ENCODE data around the gene SRSF6.

GRCh38 chr20:41249338-41250135 lies 68.0 kb downstream of the ZHX3 start:
- PRO-cap: no peak
- RAMPAGE, long total RNA, 4 experiments: no peak in any of the 4 experiments

DNA sequence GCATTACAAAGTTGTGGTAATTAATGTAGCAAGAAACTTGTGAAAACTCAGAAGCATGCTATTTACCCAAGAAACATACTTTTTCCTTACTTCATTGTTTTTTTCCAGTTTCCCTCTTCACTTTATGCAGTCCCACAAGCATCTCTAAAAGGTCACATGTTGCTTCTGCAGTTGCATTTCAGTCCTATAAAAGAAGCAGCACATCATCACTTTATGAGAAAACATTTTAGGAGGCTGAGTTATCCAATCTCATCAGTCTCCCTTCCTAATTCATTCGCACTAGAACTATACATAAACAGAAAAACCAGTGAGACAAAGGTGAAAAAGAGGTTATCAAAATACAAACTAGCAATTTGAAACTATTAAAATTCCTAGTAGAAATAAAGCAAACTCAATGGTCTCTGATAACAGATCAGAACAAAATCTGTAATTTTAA lies 48.6 kb downstream of the ZHX3 start:
- PRO-cap: no peak
- RAMPAGE, long total RNA, 4 experiments: start-site peak on the minus strand in 1 of 4 experiments, centred at position 202 of the sequence, 7 reads per replicate

GRCh38 chr20:41317814-41318597 lies 475 bp upstream of the ZHX3 start:
- PRO-cap: bidirectional peak, plus-strand start at chr20:41317931, minus-strand start at chr20:41317645; unidirectional peak, minus-strand start at chr20:41318314
- RAMPAGE, long total RNA, 4 experiments: no peak in any of the 4 experiments

DNA sequence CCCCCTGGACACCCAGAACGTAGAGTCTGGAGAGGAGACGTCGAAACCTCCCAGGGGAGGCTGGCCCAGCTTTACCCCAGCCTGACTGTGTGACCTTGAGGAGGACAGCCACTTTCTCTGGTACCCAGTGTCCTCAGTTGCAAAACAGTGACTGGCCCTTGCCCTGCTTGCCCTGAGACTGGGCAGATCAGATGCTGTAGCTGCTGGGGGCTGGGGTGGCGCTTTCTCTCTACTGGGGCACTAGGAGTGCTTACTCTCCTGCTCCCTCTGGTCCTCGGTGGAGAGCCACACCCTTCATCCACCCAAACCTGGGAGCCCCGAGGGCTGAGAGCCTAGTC lies 538 bp downstream of the LPIN3 start:
- PRO-cap: unidirectional peak, minus-strand start at position 174 of the sequence; unidirectional peak, minus-strand start at position 279 of the sequence
- RAMPAGE, long total RNA, 4 experiments: no peak in any of the 4 experiments

DNA sequence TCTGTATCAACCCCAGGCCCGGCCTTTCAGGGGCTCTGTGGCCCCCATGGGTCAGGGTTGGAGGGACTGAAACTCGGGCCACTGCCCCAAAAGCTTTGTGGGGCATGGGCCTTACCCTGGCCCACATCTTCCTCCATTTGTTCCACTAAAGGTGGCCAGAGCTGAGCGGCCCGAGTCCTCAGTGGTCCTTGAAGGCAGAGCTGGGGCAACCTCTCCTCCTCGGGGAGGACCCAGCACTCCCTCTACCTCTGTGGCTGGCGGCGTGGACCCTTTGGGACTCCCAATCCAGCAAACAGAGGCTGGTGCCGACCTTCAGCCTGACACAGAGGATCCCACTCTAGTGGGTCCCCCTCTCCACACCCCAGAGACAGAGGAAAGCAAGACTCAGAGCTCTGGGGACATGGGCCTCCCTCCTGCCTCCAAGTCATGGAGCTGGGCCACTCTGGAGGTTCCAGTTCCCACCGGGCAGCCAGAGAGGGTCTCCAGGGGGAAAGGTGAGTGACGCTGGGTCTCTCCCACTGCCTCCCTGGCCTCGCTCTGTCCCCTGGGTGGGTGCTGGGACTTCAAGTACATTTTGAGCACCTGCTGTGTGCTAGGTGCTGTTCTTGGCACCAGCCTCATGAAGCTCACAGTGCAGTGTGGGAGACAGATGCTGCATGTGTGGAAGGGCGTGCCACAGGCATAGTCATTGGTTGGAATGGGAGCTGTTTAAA lies 9.4 kb downstream of the LPIN3 start:
- PRO-cap: no peak
- RAMPAGE, long total RNA, 4 experiments: no peak in any of the 4 experiments

DNA sequence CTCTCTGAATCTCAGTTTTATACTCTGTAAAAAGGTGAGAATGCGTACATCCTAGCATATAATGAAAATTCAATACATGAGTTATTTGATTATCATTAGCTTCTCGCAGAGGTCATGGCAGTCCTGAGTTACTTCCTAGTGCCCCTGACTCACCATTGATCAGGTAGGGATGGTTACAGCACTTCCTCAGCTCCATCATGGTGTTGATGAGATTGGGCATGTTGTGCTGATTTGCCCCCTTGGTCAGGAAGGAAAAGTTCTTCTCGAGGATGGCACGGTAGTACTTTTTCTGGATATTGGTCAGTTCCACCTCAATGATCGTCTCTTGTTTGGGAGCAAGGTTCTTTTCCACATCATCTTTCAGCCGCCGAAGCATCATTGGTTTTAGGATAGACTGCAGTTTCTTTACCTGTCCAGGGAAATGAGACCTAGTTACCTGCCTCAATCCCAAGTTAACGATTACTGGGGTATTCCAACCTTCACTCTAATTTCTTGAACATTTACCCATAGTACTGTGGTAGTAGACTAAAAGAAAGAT lies 117.7 kb upstream of the EMILIN3 start:
- PRO-cap: no peak
- RAMPAGE, long total RNA, 4 experiments: no peak in any of the 4 experiments

DNA sequence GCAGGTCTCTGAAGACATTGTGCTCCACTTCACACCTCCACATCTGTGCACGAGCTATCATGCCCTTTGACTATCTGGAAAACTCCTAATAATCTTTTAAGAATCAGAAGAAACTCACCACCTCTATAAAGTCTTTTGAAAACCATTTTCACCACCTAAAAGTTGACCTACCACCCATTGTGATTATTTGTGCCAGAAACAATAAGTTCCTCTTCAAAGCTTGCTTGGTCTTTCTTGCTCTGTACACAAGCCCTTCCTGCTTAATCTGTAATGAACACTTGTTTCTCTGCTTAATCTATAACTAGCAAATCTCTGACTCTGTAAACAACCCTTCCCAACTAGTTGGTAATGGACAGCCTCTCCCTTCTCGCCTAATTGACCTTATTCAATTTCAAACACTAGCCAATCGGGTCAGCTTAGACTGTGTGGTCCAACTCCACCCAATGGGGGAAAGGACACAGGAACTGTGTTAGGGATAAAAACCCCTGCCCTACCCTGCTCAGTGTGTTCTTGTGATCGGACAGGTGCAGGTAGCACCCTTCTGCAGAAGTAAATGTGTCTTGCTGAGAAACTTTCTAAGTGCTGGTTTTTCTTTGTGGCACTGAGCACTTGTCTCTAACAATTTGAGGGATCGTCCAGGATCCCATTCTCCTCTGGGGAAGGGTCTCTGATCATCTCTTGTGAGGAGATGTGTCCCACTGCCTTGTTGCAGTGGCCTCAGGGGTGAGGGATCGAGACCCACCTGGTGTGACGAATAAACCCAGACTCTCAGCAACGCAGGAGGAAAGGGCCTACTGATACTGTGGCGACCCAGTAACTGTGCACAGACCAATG lies 23.6 kb downstream of the CHD6 start:
- PRO-cap: no peak
- RAMPAGE, long total RNA, 4 experiments: no peak in any of the 4 experiments

- PRO-cap: no peak
- RAMPAGE, long total RNA, 4 experiments: no peak in any of the 4 experiments
Observed at GRCh38 chr20:41616888-41617256, 1.3 kb downstream of the CHD6 start.

GRCh38 chr20:41621180-41621445 lies 2.9 kb upstream of the CHD6 start:
- PRO-cap: no peak
- RAMPAGE, long total RNA, 4 experiments: no peak in any of the 4 experiments

- PRO-cap: unidirectional peak, plus-strand start at chr20:41692752; bidirectional peak, plus-strand start at chr20:41693002, minus-strand start at chr20:41692799
- RAMPAGE, long total RNA, 4 experiments: no peak in any of the 4 experiments
Observed at GRCh38 chr20:41692463-41693098, 74.4 kb upstream of the CHD6 start.

DNA sequence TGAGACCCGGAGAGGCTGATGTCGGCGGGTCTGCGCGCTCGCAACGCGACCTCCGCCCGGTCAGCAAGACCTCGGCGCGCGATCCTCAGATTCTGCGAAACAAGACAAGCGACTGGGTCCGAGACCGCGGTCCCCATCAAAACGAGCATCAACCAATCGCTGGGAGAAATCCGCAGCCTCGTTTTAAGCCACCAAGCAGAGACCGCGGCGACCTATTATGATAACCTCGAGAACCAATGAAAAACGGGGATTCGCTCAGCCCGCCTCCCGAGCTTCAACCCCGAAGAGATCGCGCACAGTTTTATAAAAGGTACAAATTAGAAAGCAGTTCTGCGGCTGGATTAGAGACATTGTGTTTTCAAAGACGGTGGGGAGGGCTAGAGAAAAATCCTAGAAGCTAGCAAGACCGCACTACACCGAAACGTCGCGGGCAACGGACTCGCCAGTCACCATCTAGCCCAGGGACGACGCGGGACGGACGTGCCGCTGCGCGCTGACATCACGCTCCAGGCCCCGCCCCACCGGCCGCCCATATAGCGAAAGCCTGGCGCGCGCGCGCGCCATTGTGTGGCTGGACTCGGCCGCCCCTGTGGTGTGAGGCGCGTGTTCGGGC lies at the start of gene SRSF6:
Gene SRSF6 (plus strand): TSS at position 563 of the 613 bp plus-strand sequence.
- PRO-cap: unidirectional peak, minus-strand start at position 87 of the sequence; unidirectional peak, minus-strand start at position 138 of the sequence; bidirectional peak, plus-strand start at position 563 of the sequence, minus-strand start at position 426 of the sequence
- RAMPAGE, long total RNA, 4 experiments: start-site peak on the plus strand in 4 of 4 experiments, centred at positions 546 to 571 of the sequence, 9 to 305 reads per replicate

DNA sequence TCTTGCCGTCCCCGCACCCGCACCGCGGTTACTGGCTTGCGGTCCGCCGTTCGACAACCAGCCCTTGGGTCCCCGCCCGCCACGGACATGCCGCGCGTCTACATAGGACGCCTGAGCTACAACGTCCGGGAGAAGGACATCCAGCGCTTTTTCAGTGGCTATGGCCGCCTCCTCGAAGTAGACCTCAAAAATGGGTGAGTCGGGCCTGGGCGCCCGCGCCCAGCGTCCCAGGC lies 167 bp downstream of the SRSF6 start:
- PRO-cap: no peak
- RAMPAGE, long total RNA, 4 experiments: no peak in any of the 4 experiments

GRCh38 chr20:43590007-43590375 lies 746 bp upstream of the IFT52 start:
- PRO-cap: no peak
- RAMPAGE, long total RNA, 4 experiments: no peak in any of the 4 experiments

DNA sequence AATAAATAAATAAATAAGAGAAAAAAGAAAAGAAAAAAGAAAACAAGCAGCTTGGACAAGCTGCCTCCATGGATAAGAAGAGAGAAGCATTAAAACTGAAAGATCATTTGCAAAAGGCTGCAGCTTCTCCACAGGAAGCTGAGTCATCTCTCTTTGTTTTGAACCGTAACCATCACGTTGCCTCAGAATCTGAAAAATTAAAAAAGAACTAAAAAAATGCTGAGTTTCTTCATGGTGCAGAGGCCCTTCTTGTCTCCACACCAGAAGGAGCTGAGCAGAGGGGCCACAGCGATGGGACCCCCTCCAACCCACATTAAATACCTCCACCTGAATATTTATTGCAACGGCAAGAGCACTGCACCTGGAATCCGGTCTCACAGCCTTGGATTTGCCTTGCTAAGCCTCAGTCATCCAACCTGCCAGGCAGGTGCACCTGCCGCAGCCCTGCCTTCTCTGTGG lies 28.1 kb downstream of the TOX2 start:
- PRO-cap: no peak
- RAMPAGE, long total RNA, 4 experiments: no peak in any of the 4 experiments

GRCh38 chr20:44051340-44051682 lies 135.7 kb downstream of the JPH2 start:
- PRO-cap: no peak
- RAMPAGE, long total RNA, 4 experiments: no peak in any of the 4 experiments

DNA sequence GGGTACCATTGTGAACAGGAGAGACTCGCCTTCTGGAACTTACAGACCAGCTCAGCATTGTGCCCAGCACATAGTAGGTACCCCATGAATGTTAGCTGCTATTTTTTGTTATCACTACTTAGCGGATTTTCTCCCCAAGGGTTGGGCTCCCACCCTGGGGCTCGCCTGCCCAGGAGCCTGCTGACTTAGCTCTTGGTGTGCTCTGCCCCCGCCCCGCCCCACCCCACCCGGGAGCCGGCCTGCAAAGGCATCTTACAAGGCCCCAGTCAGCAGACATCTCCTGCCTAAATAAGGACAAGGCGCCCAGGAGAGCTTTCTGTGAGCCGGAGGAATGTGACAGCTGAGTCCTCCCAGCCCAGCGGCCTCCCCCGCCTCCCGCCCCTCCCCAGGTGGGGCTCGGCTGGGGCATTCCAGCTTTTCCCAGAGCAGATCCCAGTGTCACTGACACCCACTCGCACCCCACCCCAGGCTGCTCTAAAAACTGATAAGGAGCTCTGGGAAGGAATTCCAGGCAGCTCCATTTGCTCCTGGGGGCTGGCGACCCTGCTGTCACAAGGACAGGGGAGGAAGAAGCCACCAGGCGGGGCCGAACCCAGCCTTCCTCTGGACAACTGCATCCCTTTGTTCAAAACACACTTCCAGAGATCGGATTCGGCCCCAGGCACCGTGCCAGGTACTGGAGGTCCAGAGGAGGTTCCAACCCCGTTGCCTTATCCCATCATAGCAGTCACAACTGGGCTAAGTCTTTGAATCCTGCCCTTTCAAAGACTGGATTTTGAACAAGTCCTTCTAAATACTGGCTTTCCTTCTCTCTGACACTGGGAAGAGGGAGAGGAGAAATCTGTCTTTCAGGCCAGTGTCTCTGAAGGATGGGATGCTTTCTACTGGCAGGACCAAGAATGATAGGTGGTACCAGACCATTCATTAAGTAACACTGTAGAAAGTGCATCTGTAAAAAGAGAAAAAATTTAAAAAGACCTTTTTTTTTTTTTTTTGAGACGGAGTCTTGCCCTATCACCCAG lies 49.6 kb downstream of the JPH2 start:
- PRO-cap: no peak
- RAMPAGE, long total RNA, 4 experiments: no peak in any of the 4 experiments

DNA sequence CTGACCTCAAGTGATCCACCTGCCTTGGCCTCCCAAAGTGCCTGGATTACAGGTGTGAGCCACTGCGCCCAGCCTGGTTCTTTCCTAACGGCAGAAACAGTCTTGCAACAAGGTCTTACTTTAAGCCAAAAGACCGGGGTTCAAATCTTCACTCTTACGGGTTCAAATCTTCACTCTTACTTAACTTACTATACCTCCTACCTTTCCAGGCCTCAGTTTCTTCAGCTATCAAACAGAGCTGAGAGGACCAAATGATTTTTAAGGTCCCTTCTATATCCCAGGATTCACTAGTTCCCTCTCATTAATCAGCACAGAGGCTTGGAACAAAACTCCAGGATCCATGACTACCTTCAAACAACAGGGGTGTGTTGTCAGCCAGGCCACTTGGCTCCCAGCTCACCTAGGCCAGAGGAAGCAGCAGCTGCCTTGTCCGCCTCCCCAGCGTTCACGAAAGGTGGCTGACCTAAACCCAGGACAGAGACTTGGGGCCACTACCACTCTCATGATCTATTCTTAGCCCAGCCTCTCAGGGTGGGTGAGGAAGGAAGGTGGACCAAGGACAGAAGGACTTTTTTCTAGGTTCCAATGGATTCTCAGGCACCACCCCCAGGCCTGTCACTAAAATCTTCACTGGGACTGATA lies 1.5 kb downstream of the FITM2 start:
- PRO-cap: no peak
- RAMPAGE, long total RNA, 4 experiments: no peak in any of the 4 experiments

DNA sequence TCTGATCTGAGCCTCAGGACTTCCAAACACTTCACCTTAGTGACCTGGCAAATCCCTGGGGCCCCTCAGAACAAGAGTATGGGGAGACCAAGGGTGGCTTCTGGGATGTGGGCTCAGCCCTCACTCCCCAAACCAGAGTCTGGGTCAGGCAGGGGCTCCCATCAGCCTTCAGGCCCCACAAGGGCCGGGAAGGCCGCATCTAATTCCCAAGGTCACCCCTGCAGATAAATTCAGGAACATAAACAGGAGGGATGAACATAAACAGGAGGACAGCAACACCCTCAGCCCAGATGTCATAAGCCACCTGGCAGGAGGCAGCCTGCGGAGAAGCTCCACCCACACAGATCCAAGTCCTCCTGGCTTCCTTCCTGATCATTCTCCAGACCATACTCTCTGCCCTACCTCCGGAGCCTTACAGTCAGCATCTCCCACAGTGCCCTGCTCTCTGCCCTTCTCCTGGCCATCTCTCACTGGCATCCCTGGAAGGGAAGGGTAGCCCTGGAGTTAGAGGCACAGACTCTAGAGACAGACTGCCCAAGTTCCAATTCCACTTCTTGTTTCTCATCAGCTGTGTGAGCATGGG lies 37.6 kb downstream of the HNF4A start:
- PRO-cap: bidirectional peak, plus-strand start at position 382 of the sequence, minus-strand start at position 292 of the sequence
- RAMPAGE, long total RNA, 4 experiments: no peak in any of the 4 experiments

GRCh38 chr20:44400674-44401450 lies 45.4 kb downstream of the HNF4A start:
- PRO-cap: bidirectional peak, plus-strand start at chr20:44401249, minus-strand start at chr20:44401121
- RAMPAGE, long total RNA, 4 experiments: start-site peak on the plus strand in 3 of 4 experiments, at chr20:44401227-44401435 at its widest, 177 to 516 reads per replicate

DNA sequence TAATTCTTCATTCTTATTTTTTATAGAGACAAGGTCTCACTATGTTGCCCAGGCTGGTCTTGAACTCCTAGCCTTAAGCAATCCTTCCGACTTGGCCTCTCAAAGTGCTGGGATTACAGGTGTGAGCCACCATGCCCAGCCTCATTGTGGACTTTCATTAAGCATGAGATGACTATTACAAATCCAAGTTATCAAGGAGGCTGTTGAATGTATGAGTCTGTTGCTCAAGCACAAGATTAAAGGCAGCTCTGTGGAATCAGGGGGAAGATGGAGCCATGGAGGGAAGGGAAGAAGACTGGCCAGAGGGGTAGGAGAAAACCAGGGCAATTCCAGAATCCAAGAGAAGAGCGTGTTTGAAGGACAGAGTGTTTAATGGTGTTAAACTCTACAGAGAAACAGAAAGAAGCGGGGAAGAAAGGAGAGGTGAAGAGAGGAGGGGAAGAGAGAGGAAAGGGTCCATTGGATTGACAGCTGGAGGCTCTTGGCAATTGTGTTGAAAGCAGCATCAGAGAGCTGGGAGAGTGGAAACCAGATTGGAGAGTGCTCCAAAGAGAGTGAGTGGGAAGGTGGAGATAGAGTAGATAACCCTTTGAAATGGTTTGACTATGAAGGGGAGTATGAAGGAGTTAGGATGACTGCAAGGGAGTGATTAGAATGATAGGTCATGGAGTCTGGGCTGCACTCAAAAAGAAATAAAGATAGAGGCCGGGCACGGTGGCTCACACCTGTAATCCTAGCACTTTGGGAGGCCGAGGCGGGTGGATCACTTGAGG lies 49.7 kb upstream of the TTPAL start:
- PRO-cap: no peak
- RAMPAGE, long total RNA, 4 experiments: start-site peak on the plus strand in 3 of 4 experiments, centred at positions 238 to 459 of the sequence, 20 to 116 reads per replicate

Measured in transverse colon (tissue), 4 donors.